Diencephalon (tissue), 2 donors: ENCODE measurements around the gene PCF11.

GRCh38 chr11:79439978-79440400 is 841 bp downstream of the TENM4 start:
- RAMPAGE, long total RNA: no peak

GRCh38 chr11:82732223-82733021 is 1.2 kb downstream of the FAM181B start:
- RAMPAGE, long total RNA: no peak

- RAMPAGE, long total RNA: no peak
These were observed 11.0 kb downstream of the PRCP start for GRCh38 chr11:82889177-82889713.

DNA sequence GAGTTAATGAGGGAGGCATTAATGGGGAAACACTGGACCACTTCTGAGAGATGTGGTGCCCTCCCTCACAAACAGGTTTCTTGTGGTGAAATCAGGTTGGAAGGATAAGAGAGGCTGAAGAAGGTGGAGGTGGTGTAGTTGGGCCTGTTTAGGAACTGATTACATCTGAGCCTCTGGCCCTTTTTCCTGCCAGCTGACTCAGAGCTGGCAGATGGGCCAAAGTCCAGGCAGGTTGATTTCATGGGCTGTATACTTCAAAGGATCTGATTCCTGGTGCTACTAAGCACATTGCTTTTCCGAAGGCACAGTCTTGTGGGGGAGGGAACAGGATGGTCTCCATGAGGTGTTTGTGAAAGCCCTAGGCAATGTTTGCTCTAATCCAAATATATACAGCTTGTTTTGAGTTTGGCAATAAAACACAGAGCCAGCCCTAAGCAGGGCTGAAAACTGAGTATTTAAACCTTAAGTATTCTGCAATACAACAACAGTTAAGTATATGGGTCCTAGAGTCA is 21.1 kb upstream of the RAB30 start:
- RAMPAGE, long total RNA: no peak

DNA sequence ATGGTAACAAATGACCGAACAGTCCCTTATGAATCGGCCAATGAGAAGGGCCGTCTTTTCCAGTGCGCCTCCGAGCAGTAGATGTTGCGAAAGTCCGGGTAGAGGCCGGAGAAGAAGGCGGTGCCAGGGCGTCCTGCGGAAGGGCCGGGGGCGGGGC is 168 bp upstream of the PCF11 start:
- RAMPAGE, long total RNA: no peak

DNA sequence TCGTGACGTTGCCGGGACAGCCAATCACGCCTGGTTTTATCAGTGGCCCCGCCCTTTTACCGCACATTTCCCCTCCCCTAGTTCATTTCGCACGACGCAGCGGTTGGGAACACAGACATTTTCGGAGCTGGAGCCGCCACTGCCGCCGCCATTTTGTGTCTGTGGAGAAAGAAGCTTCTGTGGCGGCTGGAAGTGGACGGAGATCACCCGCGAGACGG is at the start of gene PCF11:
PCF11 (plus strand) TSS at position 90 of the 218 bp plus-strand sequence.
- RAMPAGE, long total RNA: start-site peak on the plus strand centred at position 131 of the sequence, 35 bp wide, 210 and 208 reads in 2 replicates

- RAMPAGE, long total RNA: no peak
These were observed 11.2 kb downstream of the PCF11 start for GRCh38 chr11:83168072-83168686.

- RAMPAGE, long total RNA: no peak
These were observed 8.7 kb upstream of the ANKRD42 start for GRCh38 chr11:83184379-83185675.

GRCh38 chr11:83257735-83258254 is 28.4 kb downstream of the CCDC90B start:
- RAMPAGE, long total RNA: no peak

- RAMPAGE, long total RNA: no peak
These were observed 395.8 kb upstream of the CCDC90B start for GRCh38 chr11:83681771-83682465.

DNA sequence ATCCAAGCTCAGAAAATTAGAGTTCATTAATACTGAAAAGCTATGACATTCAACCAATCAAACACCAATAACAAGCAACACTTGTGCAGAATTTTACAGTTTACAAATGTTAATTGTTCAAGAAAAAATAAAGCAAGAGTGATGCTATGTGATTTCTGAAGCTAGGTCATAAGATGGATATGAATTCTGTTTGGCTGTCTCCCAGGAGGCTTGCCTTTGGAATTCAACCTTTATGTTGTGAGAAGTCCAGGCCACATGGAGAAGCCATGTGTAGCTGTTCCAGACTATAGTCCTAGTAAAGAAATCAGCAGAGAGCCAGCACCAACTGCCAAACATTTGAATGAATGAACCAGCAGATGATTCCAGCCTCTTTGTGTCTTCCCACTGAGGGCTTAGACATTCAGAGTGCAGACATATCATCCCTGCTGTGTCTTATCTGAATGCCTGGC is 1150.7 kb downstream of the DLG2 start:
- RAMPAGE, long total RNA: no peak

- RAMPAGE, long total RNA: no peak
These were observed 973.2 kb downstream of the DLG2 start for GRCh38 chr11:84653992-84654207.

DNA sequence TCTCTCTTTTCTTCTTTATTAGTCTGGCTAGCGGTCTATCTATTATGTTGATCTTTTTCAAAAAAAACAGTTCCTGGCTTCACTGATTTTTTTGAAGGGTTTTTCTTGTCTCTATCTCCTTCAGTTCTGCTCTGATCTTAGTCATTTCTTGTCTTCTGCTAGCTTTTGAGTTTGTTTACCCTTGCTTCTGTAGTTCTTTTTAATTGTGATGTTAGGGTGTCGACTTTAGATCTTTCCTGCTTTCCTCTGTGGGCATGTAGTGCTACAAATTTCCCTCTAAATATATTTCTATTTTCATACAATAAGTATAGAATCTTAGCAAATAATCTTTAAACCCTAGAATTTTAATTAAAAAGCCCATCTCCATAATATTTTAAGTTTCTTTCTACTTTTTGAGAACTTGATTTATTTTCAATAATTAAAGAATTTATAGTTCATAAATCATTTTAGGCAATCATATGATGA is 620.5 kb downstream of the DLG2 start:
- RAMPAGE, long total RNA: no peak

DNA sequence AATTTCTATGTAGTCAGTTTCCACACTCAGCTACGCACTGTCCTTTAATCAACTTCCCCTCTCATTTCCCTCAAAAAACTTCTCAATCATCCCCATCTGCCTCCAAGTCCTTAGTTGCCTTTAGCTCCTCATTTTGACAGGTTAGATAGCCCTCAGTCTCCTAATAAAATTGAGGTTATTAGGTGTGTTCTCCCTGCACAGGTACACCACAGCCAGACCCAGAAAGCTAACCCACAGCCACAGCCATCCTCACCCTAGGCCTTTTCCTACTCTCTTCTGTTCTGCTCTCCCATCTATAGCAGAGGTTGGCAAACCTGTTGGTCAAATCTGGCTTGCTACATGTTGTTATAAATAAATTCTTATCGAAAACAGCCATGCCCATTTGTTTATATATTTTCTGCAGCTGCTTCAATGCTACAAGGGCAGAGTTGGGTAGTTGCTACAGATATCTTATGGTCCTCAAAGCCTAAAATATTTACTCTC is 610.5 kb downstream of the DLG2 start:
- RAMPAGE, long total RNA: no peak

GRCh38 chr11:85660816-85661863 is 3.8 kb downstream of the CREBZF start:
- RAMPAGE, long total RNA: no peak

GRCh38 chr11:85752244-85752748 is 58.6 kb downstream of the SYTL2 start:
- RAMPAGE, long total RNA: no peak

- RAMPAGE, long total RNA: no peak
These were observed 36.7 kb downstream of the SYTL2 start for GRCh38 chr11:85774278-85774509.

DNA sequence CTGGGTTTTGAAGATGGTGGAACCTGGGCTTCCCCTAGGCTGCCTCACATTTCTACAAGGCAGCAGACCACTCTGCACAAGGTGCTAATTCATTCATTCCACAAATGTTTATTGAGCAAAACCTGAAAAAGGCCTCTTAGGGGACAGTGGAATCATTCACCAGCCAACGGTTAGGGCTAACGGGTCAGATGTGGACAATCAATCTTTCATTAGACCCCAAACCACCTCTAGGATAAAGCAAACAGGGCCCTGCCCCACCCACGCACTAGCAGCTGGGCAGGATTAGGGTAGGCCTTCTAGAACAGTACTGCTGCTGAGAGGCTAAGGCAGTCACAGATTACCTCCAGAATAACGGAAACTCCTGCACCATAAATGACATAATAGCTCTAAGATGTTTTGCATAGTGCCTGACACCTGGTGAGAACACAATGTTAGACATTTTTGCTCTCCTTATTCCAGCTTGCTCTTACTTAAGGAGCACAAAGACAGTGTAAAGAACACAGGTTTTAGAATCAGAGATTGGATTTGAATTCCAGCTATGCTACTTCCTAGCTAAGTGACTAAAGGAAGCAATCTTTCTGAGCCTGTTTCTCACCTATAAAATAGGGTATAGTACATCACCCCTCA is 1.8 kb downstream of the SYTL2 start:
- RAMPAGE, long total RNA: no peak

DNA sequence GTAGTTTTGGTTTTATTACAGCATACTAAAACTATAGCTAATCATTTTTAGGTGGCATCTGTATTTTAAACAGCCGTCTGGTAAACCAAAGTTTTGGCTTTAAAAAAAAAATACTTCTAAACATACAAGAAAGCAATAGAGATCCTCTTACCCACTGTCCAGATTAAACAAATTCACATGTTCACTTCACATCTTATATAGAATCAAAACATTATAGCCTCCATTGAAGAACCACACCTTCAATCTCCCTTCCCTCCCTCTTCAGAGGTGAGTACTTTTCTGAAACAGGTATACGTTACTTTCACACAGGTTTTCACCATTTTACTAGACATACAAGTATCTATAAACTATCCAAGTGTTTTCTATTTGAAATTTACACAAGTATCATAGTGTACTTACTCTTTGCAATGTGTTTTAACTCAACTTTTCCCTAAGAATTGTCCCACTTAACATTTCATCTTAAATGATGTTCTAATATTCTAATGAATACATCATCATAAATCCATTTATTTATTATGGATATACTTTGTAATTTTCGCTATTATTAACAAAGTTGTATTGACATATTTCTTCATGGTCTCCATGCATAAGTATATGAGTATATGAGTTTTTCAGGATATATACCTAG is 42.1 kb downstream of the PICALM start:
- RAMPAGE, long total RNA: no peak

GRCh38 chr11:86058649-86059513 is 10.0 kb downstream of the PICALM start:
- RAMPAGE, long total RNA: no peak